ENCODE results near the genes AVPR1B and CD46.

DNA sequence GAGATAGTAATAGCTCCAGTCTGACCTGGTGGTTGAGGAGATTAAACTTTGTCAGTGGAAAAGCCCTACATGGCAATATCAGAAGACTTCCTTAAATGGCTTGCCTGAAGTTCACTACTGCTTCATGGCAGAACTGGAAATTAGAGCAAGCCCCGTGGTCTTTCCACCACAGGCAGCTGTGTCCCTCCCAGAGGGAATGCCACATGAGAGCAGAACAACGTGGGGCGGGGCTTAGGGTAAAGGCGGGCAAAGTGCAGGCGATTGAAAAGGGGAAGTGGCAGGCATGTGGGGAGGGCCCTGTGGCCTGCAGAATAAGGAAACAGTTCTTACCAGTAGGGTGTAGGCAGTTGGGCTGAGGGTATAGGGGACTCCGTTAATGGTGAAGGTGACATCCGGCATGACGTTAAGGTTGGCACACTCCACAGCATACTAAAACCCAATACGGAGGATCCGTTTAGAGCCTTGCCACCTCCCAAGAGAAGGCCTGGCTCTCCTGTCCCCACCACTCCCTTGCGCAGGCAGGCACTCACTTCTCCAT, 8.9 kb upstream of the RAB7B start:
- PRO-cap, result no peak

GRCh38 chr1:206048438-206049135, 4.4 kb upstream of the RHEX start:
- PRO-cap, result no peak

GRCh38 chr1:206116983-206118233, at the start of gene AVPR1B:
TSS of gene AVPR1B (minus strand) at chr1:206117388.
- PRO-cap, result unidirectional peak, plus-strand start at chr1:206117289; bidirectional peak, plus-strand start at chr1:206117314, minus-strand start at chr1:206117340

DNA sequence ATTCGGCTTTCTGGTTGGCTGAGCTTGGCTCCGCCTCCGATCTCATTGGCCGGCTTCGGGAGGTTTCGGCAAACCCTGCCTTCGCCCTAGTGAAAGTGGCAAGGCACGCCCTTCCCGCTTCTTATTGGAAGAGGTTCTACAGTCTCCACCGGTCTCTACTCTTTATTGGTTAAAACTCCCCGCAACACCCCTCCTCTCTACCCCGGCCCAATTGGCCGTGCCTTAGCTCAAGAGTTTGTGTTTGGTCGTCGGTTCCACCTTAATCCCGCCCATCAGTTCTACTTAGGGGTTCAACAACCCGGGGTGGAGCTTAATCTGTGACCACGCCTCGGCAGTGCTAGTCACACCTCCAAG, 331 bp upstream of the SRGAP2 start:
- PRO-cap, result no peak

- PRO-cap, result no peak
These were observed 48.7 kb downstream of the EIF2D start for GRCh38 chr1:206563381-206564081.

DNA sequence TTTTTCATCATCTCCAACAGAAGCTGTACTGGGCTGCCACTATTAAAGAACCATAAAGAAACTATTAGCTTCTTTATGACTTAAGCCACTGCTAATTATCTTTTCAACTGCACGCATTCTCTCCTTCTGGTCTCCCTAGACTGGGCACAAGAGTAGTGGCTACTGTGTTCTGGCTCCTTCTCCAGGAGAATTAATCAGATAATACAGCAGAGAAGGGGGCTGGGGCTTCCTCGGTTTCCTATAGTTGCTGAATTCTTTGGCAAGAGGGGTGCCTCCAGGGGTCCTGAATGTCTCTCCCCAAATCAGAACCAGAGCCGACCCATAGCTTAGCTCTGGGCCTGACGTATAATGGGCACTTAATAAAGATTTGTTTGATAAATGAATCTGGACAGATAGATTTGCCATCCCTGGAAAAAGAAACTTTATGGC, 19.2 kb upstream of the MAPKAPK2 start:
- PRO-cap, result no peak

GRCh38 chr1:206701960-206702673, 17.4 kb downstream of the MAPKAPK2 start:
- PRO-cap, result no peak

GRCh38 chr1:206737671-206738215, 32.8 kb upstream of the IL19 start:
- PRO-cap, result no peak

DNA sequence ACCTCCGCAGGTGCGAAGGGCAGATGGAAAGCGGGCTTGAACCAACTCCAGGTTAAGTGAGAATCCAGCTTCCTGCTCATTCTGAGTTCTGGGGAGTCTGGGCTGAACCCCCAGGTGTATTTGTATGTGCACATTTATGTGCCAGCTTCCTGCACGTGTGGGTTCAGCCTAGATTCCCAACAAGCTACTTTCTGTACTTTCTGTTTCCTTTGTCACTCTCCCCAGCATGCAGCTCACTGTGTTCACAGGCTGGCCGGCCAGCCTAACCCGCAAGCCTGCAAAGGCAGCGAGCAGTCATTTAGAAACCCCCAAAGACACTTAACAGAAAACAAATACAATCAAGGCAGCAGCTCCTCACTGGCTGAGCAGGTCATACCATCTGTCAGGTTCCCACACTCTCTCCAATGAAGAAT, 1.2 kb upstream of the IL19 start:
- PRO-cap, result no peak

- PRO-cap, result no peak
These were observed 7.2 kb upstream of the IL10 start for GRCh38 chr1:206779579-206779841.

DNA sequence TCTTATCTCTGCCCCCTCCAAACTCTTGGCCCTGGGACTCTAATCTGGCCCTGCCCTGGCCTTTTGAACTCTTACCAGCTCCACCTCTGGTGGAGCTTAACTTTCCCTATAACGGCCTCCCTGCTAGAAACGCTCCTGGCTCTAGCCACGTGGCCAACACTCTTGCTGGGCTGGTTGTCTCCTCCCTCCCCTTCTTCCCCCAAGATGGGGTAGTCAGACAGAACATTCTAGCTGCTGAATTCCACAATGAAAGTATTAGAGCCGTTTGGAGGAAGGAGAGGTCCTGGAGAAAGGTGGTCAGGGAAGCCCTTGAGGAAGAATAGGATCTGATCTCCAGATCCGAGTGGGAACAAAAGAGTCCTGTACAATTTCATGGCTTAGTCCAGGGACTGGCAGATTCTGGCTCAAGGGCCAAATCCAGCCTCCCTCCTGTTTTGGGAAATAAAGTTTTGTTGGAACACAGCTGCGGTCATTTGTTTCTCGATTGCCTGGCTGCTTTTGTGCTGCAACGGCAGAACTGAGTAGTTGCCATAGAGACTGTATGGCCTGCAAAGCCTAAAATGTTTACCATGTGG, 9.5 kb upstream of the PIGR start:
- PRO-cap, result no peak

GRCh38 chr1:206968796-206969516, 1.3 kb downstream of the FCAMR start:
- PRO-cap, result no peak

DNA sequence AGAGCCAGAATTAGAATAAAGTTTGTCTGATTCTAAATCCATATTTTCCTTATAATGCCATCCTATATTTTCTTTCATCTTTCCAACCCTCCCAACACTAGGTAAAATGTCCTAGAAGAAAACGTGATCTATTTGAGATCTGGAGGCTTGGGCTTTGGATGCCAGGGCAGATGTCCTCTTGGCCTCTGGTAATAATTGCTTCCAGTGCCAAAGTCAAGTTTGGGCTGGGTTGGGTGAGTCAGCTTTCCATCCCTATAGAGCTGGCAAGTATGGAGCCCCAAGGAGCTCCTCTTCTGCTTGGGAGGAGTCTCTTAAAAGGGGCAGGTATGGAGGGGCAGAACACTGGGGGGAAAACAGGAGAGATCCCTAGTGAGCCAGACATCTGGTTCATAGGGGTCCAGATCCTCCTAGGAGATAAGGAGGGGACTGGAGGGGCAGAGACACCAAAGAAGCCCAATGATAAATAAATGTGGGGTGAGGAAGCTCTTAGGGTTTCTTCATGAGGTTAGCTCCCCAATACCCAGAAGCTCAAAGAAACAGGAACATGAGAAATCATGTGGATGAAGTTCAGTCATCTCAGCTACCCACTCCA, 3.6 kb downstream of the C1orf116 start:
- PRO-cap, result no peak

- PRO-cap, result no peak
These were observed 4.6 kb downstream of the YOD1 start for GRCh38 chr1:207046051-207047175.

DNA sequence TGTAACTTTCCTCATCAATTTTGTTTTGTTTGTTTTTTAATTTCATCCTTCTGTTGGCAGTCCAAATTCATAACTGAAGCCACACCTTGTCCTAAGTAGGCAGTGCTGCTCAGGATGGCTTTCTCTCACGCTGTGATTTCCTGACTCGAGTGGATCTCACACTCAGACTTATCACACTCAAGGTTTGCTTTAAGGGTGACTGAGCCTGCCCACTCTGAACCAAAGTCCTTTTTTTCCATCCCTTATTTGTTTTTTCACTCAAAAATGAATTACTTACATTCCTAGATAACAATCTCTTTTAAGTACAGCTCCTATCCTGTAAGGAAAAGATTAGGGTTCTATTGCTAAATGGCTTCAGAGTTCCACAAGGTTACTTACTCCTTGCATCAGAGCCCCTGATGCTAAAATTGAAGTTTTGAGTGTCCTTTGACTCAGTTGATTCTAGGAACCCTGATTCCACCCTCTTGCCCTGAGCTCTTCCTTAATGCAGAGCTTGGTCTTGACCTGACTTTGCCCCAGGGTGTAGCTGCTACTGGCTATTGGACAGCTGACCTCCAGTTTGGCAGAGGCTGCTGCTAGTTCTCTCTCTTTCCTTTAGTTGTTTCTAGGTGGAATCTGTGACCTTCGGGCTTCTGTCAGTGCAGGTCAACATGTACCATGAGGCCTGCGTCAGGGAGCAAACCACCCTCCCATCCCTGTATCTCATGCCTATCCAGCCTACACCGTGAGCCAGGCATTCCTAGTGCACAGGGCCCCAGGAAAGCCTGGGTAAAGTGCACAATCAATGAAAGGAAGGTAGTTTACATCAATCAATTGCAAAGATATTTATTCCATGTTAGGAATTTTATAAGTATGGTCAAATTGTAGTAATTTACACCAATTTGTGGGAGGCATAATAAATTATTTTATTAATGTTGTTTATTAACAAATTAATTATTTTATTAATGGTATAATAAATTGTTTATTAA, 80.1 kb upstream of the CD55 start:
- PRO-cap, result no peak

DNA sequence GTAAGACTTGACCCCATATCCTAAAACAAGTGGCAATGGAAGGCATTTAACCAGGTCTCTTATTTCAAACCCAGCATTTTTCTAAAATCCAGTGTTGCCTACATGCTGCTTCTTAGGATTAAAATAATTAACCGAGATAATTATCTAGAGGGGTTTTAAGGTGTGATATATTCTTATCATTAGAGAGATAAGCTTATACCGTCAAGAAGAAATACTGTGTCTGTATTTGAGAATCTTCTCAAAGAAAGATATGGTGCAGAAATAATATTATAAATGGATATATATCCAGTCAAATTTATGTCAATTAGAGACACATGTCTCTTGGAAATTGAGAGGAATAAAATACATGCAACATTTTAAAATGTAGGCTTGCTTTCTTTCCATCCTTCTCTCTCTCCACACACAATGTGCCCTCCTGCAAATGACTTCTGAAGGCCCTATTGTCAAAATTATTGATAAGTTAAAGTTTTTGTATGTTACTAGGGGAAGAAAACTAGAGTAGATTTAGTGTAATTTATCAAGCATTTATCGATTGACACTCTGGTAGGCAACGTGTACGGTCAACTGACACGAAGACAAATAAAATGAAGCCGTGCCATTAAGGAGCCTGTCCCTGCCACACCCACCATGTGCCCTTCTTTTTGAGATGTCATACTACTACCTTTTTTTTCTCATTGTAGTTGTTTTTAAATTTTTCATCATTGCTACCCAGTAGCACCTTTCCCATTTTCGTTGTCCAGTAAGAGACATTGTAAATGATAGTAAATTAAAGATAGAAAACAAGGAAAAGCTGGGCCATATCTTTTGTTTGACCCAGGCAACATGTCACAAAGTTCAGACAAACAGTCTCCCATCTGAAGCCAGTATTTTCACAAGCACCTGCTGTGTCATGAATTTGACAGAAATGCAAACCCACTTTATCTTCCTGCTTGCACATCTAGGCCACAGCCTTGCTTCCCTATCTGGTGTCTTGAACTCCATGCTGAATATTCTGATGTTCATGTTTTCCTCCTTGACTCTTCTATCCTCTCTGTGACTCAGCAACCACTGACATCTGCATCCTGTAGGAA, 6.1 kb downstream of the CD55 start:
- PRO-cap, result no peak

- PRO-cap, result no peak
These were observed 9.5 kb downstream of the CD55 start for GRCh38 chr1:207330868-207331458.

DNA sequence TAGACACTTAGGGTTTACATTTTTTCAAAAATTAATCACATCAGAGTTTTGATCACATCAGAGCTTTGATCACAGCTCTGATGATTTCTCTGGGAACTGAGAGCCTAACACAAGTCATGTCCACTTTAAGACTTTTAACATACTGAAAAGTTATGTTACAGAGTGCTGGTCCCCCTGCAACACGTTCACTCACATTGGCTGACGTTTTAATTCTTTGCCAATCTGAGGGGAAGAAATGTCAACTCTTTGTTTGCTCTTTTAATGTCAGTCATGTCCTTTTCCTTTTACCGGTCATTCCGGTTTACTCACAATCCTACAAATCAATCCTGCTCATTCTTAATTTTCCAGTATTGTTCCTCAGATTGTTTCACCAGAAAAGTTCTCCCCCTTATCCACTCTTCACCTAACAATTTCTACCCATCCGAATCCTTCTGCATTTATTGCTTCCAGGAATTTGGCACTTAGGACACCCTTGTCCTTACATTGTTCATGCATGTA, 956 bp upstream of the CD46 start:
- PRO-cap, result no peak

DNA sequence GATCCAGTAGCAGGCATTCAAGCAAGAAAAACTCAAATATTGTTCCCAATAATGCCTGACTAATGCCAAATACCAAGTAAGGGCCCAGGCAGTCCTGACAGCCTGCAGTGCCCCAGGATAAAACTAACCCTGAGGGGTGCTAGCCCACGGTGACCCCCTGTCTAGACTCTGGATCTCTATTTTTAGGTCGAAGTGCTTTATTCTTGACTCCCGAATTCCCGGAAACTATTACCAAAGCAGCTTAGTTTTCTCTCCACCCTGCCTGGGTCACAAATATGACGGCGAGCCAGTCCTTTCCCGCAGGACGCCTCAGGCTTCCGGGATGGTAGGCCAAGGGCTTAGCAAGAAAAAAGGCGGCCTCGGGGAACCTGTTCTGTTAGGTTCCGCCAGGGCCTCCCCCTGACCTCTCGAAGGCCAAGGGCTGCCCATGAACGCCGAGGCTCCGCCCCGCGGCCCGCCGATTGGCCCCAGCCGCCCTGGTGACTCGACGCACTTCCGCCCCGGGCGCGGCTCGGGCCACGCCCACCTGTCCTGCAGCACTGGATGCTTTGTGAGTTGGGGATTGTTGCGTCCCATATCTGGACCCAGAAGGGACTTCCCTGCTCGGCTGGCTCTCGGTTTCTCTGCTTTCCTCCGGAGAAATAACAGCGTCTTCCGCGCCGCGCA, at the start of gene CD46:
Gene CD46 (plus strand): TSS at position 507 of the 666 bp plus-strand sequence.
- PRO-cap, result bidirectional peak, plus-strand start at position 565 of the sequence, minus-strand start at position 299 of the sequence

- PRO-cap, result no peak
These were observed 4.3 kb downstream of the CD46 start for GRCh38 chr1:207755953-207756695.